ENCODE data around the genes MAGT1, ITM2A, POU3F4 and POF1B.

GRCh38 chrX:75188696-75189192 is 32.7 kb upstream of the ABCB7 start:
- PRO-cap, result unidirectional peak, minus-strand start at chrX:75188898; unidirectional peak, minus-strand start at chrX:75189052
- RRBS, 2 experiments, result no CpG with 5 or more reads among the region's 20 CpGs

GRCh38 chrX:76725655-76726178 is 298.2 kb downstream of the MAGEE1 start:
- PRO-cap, result unidirectional peak, minus-strand start at chrX:76725888
- RRBS, 2 experiments, result no CpG with 5 or more reads among the region's 22 CpGs

DNA sequence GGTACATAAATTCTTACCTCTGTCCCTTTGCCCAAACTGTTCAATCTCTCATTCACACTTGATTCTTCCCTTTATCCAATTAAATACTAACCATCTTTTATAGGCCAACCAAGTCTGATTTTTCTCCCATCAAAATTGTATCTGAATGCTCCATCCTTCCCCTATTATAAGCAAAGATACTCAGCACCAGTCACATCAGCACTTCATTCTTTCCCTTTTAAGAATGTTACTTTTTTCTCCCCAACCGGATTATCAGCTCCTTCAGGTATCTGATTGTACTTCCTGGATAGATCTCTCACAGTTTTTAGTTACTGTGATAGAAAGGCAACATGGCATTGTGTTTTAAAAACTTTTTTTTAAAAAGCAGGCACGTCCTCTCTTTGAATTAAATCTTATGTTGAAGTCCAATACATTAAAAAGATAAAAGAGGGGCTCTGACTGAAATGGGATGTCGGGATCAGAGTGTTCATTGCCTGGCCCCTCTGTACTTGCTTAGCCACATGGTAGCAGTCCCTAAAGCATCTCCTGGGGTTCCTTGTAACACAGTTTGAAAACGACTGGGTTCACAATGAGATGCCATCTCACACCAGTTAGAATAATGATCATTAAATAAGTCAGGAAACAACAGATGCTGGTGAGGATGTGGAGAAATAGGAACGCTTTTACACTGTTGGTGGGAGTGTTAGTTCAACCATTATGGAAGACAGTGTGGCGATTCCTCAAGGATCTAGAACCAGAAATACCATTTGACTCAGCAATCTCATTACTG is 107.6 kb downstream of the FGF16 start:
- PRO-cap, result no peak
- RRBS, 2 experiments, result no CpG with 5 or more reads among the region's 6 CpGs

DNA sequence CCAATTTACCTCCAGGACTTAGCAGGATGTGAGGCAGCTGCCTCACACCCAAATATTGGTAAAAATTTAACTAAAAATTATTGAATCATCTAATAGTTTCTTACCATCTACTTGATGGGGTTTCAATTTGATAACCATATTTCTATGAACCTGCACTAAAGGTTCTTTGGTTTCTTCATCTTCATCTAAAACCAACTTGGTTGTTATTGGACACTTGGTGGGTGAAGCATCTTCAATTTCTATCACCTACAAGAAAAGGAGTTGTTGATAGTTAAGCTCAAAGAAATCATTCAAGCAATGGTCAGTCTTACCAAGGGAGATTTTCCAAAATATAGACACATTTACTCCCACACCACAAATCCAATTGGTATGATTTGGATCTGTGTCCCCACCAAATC is 150.2 kb downstream of the ATRX start:
- PRO-cap, result no peak

DNA sequence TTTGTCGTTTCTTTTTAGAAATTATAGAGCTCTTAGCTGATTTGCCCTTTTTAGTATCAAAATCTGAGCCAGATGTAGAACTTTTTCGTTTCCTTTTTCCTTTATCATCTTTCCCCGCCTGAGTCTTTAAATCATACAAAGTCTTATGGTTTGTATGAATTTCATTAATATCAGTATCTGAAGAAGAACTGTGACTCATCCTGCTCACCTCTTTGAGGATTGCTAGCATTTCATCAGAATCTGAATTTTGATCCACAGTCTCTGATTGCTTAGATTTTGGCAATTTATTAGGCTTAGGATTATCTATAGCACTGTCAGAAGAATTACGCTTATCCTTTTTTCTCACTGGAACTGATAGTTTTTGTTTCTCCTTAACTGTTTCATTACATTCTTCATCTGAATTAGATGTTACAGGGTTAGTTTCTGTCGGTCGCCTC is 103.2 kb downstream of the ATRX start:
- PRO-cap, result no peak
- RRBS, 2 experiments, result no CpG with 5 or more reads among the region's 6 CpGs

DNA sequence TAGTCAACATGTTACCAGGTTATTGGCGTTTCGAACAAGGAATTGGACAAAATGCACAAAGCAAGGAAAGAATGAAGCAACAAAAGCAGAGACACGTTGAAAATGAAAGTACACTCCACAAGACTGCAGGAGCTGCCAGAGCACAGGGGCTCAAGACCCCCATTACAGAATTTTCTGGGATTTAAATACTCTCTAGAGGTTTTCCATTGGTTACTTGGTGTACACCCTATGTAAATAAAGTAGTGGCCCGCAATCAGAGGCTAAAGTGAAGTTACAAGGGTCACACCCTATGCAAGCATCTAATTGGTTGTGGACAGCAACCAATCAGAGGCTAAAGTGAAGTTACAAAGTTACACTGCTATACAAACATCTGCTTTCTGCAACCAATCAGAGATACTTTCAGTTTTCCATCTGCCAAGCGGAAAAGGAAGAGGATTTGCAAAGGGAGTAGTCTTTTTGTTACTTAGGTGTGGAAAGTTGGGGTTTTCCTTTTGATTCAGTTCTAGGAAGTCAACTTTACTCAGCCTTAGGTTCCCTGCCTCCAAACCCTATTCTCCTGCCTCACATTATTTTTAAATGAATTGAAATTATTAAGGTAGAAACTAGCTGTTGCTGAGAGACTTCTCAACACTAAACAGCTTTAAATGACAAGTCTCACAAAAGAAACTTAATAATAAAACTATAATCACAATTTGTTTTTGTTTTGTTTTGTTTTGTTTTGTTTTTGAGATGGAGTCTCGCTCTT is 2.1 kb upstream of the ATRX start:
- PRO-cap, result unidirectional peak, plus-strand start at position 421 of the sequence
- RRBS, 2 experiments, result no CpG with 5 or more reads among the region's 6 CpGs

- PRO-cap, result bidirectional peak, plus-strand start at chrX:77895736, minus-strand start at chrX:77895431
- RRBS, 2 experiments, result 23 to 33% methylated on average over 8 of the region's 50 CpGs
These were observed at the start of gene MAGT1 for GRCh38 chrX:77894719-77895996. TSS of gene MAGT1 (minus strand) at chrX:77895435.

DNA sequence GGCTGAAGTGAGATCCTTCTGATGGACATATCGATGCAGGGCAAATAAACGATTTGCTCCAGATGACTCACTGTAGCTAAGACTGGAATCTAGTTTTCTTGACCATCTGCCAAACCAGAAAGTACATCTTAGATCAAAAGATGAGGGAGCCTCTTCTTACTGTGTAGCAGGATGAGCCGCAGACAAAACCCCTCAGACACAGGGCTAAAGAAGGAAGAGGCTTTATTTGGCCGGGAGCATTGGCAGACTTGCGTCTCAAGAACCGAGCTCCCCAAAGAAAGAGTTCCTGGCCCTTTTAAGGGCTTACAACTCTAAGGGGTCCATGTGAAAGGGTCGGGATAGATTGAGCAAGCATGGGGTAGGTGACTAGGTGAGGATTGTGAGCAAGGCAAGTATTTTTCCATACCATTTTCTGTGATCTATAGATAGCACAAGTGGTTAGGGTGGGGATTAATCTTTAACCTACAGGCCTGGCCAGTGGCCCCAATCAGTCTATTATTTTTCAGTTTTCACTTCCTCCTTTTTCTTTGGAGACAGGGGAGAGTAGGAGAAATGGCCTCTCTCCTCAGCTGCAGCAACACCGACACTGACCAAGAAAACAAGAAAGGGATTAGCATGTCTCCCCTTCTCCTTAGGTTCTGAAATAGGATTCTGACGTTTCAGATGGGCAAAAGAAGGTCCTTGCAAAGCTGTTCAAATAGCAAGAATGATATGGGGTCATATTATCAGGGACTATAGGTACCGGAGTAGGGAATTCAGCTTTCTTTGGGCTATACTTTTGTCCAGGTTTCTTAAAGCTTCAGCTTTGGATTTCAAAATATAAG is 34.9 kb upstream of the PGK1 start:
- PRO-cap, result no peak
- RRBS, 2 experiments, result no CpG with 5 or more reads among the region's 10 CpGs

GRCh38 chrX:78104532-78105490 is 763 bp downstream of the PGK1 start:
- PRO-cap, result bidirectional peak, plus-strand start at chrX:78104991, minus-strand start at chrX:78104864; bidirectional peak, plus-strand start at chrX:78105057, minus-strand start at chrX:78105028
- RRBS, 2 experiments, result no CpG with 5 or more reads among the region's 28 CpGs

DNA sequence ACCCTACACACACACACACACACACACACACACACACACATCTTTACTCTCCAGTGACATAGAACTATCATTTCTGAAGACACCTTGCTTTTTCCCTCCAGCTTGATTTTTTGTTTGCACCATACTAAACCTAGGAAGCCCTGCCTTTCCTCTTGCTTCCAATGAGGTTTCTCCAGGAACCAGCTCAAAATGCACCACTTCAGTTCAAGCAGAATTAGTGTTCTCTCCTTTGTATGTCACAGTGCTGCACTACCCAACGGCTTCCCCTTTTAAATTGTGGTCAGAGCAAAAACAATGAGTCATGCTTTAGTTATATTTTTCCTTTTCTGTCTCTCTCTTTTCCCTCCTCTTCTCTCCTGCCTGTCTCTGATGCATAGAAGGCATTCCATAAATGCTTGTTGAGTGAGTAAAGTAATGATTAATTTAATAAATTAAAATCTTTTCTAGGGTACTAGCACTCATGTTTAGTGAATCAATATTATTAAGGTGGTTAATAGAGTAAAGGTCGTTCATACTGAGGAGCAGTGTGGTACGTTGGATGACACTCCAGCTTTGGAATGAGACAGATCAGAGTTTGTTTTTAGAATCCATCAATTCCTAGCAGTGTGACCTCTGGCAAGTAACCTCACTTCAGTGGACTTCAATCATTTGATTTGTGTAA is 5.9 kb downstream of the RTL3 start:
- PRO-cap, result no peak
- RRBS, 2 experiments, result no CpG with 5 or more reads among the region's 3 CpGs

DNA sequence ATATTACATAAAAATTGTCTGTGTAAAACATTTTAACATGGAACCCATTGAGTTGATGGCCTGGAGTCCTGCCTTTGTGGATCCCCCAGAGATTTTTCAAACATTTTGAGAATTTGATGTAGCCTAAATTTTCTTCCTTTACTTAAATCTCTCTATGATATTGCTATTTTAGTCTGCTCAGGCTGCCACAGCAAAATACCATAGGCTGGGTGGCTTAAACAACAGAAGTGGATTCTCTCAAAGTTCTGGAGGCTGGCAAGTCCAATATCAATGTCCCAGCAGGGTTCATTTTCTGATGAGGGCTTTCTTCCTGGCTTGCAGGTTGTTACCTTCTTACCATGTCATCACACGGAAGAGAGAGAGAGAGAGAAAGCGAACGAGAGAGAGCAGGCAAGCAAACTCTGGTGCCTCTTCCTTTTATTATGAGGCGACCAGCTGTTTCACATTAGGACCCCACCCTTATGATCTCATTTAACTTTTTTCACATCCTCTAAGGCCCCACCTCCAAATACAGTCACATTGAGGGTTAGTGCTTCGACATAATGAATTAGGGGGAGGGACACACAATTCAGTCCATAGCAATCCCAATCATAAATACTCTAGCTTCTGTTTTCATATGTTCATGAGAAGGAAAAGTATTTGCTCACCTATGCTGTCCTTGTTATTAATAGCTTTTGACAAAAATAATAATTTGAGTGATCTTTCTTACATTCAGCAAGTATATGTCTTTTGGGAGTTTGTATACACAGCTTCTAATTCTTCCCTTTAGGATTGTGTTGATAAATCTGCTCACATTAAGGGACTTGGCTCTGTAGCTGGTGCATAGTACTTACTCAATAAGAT is 10.6 kb upstream of the GPR174 start:
- PRO-cap, result no peak
- RRBS, 2 experiments, result no CpG with 5 or more reads among the region's 5 CpGs

- PRO-cap, result no peak
- RRBS, 2 experiments, result no CpG with 5 or more reads among the region's 6 CpGs
These were observed 96.7 kb downstream of the ITM2A start for GRCh38 chrX:79270368-79270990.

DNA sequence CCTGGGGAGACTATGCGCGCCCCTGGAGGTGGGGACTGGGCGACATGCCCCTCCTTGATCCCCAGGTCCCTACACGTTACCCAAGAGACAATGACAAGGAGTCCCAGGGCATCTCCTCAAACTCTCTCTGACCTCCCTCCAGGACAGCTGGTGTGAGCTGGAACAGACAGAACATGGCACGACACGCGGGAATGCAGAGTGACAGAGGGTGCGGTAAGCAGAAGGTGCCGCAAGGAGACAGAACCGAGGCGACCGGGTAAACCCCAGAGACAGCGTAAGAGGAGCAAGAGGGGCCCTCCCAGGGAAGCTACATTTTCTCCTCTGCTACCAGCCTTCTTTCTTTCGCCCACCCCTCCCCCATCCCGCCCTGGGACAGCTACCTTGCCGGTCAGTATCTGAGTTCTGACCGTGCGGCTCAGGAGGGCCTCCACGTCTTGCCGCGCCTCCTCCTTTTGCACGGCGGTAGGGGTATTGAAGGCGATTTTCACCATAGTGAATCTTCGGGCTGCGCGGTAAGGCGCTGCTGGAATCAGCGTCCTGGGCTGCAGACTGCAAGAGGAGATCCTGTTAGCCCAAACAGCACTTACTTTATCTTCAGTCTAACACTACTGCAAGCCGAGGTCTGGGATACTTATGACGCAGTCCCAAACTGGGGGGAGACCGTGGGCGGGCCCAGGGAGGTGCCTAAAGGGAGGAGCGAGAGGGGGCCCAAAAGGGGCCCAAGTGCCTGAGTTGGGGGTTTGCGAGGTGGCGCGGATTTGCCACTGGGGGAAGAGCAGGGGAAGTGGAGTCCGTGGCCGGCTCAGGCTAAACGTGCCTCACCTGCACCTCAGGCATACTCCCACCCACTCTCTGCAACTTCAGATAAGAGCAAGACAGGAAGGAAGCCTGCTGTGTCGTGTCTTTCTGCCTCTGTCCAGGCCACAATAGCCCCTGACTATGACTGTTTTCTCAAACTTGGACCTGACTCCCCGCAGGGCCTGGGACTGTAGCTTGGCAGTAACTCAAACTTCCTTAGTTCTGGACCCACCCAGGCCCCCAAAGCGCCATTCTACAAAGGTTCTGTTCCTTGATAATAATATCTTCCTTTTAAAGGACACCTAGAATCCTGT is at the start of gene ITM2A:
Gene ITM2A, minus strand, starts transcription at position 610 of the 1,112 bp plus-strand sequence.
- PRO-cap, result no peak
- RRBS, 2 experiments, result no CpG with 5 or more reads among the region's 43 CpGs

DNA sequence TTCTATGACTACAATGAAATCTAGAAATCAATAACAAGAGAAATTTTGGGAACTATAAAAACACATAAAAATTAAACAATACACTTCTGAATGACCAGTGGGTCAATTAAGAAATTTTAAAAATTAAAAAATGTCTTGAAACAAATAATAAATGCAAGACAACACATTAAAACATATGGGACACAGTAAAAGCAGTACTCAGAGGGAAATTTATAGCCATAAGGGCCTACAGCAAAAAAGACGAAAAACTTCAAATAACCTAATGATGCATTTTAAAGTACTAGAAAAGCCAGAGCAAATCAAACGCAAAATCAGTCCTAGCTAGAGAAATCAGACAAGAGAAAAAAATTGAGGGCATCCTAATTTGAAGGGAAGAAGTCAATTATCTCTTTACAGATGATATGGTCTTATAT is 61.8 kb upstream of the TBX22 start:
- PRO-cap, result unidirectional peak, minus-strand start at position 240 of the sequence
- RRBS, 2 experiments, result no CpG with 5 or more reads among the region's 2 CpGs

DNA sequence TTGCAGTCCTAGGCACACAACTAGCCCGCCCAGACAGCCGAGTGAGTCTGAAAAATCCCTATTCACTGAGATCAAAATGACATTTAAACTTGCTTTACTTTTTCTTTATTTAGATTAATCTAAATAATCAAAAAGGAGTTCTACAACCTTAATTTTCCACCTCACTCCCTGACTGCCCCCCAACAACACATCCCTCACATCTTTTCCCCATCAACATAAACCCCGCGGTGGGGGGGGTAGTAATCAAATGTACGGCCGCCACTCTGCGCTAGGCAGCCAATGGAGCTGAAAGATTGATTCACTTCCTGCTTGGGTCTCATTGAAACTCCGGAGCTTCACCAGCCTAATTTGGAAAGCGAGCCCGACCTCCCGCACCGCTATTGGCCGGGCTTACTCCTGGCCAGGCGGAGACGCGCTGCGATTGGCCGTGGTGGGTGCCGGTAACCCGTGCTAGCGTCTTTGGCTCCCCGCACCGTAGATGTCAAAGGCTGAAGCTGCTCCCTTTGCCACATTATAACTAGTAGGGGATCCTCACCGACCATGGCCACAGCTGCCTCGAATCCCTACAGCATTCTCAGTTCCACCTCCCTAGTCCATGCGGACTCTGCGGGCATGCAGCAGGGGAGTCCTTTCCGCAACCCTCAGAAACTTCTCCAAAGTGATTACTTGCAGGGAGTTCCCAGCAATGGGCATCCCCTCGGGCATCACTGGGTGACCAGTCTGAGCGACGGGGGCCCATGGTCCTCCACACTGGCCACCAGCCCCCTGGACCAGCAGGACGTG is at the start of gene POU3F4:
Gene POU3F4, plus strand, starts transcription at position 506 of the 783 bp plus-strand sequence.
- PRO-cap, result no peak
- RRBS, 2 experiments, result 45 to 56% methylated on average over 12 of the region's 32 CpGs

DNA sequence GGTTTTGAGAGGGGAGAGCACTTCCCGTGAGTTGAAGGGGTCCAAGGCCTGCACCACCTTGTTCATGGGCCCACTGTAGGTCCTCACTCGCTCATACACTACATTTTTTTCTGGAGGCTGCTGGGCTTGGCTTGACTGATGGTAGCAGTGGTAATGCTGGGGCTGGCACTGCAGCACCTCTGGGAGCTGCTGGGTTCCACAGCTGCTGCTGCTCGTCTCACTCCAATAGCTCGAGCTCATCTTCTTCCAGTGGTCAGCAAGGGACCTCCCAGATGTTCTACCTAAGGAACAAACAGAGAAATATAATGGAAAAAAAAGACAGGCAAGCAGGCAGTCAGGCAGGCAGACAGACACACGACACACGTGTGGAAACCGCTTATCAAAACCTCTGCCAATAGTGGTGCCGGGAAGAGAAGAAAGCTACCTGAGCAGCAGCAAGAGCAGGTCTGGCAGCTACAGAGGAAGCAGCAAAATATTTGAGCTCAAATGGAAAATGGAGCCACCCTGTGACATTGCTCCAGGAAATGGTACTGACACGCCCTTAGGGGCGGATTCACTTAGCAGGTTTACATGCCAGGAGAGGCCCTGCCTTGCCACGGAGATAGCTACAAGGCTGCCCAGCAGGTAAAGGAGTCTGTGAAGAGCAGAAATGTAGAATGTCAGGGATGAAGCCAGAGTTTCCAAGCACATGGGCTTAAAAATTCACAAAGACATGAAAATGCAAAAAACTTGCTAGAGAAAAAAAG is at the start of gene POF1B:
Gene POF1B, minus strand, starts transcription at position 451 of the 746 bp plus-strand sequence.
- PRO-cap, result no peak
- RRBS, 2 experiments, result no CpG with 5 or more reads among the region's 11 CpGs

GRCh38 chrX:87409536-87409883 is 108.1 kb upstream of the KLHL4 start:
- PRO-cap, result no peak
- RRBS, 2 experiments, result no CpG with 5 or more reads among the region's 5 CpGs

- PRO-cap, result no peak
- RRBS, 2 experiments, result no CpG with 5 or more reads among the region's 2 CpGs
These were observed 795.5 kb upstream of the DIAPH2 start for GRCh38 chrX:95889067-95889609.

GRCh38 chrX:97310381-97310798 is 426.7 kb downstream of the RPA4 start:
- PRO-cap, result no peak
- RRBS, 2 experiments, result no CpG with 5 or more reads among the region's 9 CpGs

DNA sequence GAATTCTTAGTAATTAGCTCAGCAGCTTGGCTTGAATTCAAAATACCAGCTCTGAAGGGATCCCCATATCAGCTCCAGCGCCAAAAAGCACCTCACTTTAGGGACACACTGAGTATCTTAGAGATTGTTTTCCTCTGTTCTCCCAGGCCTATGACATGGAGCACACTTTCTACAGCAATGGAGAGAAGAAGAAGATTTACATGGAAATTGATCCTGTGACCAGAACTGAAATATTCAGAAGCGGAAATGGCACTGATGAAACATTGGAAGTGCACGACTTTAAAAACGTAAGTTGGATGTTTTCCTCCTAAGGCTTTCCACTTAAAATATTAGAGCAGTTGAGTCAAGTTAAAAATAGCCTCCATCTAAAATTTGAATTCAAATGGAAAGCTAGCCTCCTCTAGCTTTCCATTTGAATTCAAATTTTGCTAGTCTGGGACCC is 9.0 kb downstream of the TNMD start:
- PRO-cap, result no peak
- RRBS, 2 experiments, result no CpG with 5 or more reads among the region's 4 CpGs